SJCRH30 (cell line): ENCODE measurements around the genes RAB36, CHCHD10 and DDTL.

GRCh38 chr22:22968372-22968758, 80.7 kb downstream of the IGLL5 start:
- RAMPAGE, long total RNA: no peak

DNA sequence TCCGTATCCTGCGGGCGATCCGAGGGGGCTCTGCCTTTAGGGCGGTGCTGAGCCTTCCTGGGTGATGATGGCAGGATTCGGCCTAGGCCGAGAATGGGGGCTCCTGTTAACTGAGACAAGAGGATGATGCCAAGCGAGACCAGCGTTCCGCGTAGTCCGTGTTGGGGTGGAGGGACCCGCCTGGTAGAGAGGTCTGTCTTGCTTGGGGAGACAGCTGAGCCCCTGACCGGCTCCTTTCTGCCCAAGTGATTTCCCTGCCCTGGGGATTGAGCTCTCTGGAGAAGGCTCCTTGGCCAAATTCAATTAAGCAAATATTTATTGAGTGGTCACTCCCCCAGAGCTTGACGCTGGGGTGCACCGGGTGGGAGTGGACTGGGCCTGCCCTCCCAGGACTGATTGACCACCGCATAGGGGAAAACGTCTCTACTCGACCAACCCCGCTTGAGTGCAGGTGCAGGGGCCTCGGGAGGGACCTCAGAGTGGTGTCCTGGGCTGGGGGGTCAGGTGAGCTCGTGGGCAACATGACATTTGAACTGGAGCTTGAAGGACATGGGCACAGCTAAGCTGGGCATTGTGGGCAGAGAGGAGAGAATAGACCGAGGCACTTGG, 1.0 kb downstream of the GNAZ start:
- RAMPAGE, long total RNA: no peak

GRCh38 chr22:23144857-23146004, at the start of gene RAB36:
TSS of gene RAB36 (plus strand) at chr22:23145477.
- RAMPAGE, long total RNA: no peak

DNA sequence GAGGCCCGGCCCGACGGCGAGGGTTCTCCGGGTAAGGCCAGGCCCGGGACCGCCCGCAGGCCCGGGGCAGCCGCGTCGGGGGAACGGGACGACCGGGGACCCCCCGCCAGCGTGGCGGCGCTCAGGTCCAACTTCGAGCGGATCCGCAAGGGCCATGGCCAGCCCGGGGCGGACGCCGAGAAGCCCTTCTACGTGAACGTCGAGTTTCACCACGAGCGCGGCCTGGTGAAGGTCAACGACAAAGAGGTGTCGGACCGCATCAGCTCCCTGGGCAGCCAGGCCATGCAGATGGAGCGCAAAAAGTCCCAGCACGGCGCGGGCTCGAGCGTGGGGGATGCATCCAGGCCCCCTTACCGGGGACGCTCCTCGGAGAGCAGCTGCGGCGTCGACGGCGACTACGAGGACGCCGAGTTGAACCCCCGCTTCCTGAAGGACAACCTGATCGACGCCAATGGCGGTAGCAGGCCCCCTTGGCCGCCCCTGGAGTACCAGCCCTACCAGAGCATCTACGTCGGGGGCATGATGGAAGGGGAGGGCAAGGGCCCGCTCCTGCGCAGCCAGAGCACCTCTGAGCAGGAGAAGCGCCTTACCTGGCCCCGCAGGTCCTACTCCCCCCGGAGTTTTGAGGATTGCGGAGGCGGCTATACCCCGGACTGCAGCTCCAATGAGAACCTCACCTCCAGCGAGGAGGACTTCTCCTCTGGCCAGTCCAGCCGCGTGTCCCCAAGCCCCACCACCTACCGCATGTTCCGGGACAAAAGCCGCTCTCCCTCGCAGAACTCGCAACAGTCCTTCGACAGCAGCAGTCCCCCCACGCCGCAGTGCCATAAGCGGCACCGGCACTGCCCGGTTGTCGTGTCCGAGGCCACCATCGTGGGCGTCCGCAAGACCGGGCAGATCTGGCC, 1.2 kb downstream of the BCR start:
- RAMPAGE, long total RNA: no peak

GRCh38 chr22:23199133-23199644, 18.9 kb downstream of the BCR start:
- RAMPAGE, long total RNA: no peak

DNA sequence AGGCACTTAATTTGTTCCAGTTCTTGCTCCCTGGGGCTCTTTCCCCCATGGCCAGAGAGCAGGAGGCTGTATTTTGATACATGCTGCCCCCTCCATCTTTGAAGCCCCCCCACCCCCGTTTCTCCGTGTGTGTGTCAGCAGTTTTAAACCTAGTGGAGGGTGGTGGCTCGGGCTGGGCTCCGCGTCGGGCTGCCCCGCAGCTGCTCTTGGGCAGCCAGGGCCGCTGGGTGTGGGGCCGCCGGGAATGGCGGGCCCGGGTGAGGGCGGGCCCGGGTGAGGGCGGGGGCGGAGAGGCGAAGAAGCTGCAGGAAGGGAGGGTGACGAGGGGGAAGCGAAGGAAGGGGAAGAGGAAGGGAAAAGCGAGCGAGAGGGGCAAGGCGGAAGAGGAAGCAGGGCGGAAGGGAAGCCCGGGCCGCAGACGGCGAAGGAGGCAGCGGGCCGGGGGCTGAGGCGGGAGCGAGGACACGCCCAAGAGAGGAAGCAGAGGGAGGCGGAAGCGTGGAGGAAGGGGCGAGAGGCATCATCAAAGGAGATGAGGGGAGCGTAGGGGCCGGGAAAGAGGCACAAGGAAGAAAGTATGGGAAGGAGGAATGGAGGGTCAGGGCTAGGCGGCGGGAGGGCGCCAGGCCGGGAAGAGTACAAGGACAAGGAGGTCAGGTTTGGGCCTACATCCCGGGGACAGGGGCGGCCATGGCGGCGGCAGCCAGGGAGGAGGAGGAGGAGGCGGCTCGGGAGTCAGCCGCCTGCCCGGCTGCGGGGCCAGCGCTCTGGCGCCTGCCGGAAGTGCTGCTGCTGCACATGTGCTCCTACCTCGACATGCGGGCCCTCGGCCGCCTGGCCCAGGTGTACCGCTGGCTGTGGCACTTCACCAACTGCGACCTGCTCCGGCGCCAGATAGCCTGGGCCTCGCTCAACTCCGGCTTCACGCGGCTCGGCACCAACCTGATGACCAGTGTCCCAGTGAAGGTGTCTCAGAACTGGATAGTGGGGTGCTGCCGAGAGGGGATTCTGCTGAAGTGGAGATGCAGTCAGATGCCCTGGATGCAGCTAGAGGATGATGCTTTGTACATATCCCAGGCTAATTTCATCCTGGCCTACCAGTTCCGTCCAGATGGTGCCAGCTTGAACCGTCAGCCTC, 82.5 kb downstream of the BCR start:
- RAMPAGE, long total RNA: no peak

DNA sequence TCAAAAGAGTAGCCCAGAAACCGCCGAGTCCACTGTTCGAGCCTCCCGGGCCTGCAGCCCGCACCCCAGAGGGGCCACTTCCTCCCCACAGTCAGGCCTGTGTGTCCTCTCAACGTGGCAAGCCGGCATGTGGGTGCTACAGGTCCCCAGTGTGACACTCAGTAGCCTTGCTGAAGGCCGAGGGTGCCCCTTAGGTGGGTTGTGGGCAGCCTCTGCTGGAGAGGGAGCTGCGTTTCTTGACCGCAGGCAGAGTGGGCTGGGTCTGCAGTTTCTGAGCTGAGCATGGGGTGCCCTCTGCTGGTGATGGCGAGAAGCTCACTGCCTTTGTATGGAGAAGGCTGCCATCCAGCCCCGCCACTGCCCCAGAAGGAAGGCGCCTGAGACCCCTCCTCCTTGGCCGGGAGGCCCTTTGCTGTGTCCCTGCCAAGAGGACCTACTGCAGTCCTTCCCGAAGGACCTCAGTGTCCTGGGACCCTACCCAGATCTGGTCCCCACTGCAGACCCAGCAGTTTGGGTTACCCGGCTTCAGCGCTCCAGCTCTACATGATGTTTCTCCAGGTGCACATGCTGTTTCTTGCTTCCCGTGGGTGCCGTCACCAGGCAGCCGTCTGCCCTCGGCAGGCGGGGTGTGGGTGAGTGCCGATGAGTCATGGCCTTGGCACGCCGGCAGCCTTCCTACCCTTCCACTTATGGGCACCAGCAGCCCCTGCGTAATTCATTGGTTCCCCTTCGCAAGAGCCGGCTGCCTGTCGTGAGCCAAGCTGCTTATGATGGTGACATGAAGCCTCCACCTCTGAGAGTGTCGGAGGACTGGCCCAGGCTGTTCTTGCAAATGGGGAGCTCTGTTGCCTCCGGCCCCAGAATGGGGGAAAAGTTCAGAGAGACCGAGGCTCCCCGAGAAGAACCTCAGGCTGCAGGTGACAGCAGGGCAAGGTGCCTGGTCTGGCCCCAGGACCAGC, 101.7 kb downstream of the BCR start:
- RAMPAGE, long total RNA: no peak

- RAMPAGE, long total RNA: no peak
Observed at GRCh38 chr22:23284757-23285617, 104.7 kb downstream of the BCR start.

DNA sequence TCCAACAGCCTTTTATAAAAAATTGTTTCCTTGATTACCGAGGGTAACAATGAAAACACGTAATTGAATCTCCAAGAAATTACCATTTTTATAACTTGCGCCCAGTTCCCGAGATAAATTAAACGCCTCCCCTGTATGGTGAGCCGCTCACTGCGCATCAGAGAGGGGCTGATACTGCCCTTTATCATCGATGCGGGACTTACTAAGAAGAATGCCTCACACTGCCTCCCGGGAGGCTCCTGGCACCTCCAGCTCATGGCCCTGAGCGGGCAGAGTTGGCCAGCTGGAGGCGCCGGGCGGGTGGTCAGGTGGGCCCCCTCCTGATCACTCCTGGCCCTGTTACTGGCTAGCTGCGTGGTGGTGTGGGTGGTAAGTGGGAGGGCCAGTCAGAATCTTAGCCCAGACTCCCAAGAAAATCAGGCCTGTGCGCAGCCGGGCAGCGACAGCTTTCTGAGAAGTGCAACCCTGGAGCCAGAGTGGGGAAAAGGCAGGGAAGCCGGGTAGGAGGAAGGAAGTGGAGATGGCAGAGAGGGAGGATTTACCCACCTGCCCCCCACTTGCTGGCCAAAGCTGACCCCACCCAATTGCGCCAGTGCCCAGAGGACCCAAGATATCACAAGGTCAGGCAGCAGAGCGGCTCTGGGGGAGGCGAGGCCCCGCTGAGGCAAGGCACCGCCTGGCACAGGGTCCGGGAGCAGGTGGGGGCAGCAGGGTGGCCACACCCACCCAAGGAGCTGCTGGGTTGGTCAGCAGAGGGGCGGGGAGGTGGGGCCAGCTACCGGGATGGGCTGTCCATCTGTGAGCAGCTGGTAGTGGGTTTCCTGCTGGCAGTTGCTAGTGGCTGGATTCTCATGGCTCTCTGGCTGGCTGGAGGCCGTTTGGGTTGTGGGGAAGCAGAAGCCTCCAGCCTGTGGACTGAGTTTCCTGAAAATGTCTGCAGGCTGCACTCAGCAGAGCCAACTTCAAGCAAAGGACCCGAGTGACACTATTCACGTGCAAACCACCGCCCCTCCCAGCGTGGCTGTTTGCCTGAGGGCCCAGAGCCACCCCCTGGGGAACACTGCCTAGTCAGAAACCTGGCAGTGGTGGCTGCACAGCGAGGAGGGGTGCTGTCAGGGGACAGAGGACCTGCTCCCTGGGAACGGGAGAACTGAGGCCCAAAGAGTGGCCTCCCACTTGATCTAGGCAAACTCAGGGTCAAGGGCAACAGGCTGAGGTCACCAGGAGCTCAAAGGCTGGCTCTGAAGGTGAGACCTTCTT, 196.4 kb downstream of the IGLL1 start:
- RAMPAGE, long total RNA: no peak

DNA sequence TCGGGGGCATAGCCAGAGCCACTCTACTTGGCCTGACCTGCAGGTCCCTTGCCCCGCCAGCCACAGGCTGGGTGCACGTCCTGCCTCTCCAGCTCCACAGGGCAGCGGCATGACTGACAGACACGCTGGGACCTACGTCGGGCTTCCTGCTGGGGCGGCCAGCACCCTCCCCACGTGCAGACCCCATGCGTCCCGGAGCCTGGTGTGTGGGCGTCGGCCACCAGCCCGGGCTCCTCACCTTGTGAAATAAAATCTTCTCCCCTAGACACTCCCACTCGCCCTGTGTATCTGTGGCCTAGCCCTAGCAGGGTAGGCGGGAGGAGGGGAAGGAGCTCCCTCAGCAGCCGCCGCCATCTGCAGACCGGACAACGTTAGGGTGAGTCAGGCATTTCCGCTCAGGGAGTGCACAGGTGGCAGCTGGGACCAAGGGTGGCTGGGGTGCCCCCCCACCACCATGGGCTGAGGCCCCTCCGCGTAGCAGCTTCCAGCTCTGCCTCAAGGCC, 119.5 kb downstream of the IGLL1 start:
- RAMPAGE, long total RNA: no peak

GRCh38 chr22:23537311-23537783, 42.7 kb downstream of the IGLL1 start:
- RAMPAGE, long total RNA: no peak

- RAMPAGE, long total RNA: no peak
Observed at GRCh38 chr22:23538677-23539064, 41.4 kb downstream of the IGLL1 start.

DNA sequence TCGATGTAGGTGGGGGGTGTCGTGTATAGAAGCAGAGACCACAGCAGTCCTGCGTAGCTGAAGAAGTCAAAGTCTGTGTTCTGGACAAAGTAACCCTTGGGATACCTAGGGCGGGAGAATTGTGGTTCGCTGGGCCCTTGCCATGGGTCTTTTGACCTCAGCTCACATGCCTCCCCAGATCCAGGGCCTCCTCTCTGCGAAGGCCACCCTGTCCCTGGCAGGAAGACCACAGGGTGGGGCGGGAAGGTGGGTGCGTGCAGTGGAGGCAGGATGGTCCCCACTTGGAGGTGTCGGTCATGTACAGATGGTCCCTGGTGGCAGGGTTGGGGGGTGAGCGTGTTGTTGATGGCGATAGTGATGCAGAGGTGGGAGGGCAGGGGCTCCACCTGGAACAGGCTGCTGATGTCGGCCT, 23.4 kb downstream of the RGL4 start:
- RAMPAGE, long total RNA: no peak

DNA sequence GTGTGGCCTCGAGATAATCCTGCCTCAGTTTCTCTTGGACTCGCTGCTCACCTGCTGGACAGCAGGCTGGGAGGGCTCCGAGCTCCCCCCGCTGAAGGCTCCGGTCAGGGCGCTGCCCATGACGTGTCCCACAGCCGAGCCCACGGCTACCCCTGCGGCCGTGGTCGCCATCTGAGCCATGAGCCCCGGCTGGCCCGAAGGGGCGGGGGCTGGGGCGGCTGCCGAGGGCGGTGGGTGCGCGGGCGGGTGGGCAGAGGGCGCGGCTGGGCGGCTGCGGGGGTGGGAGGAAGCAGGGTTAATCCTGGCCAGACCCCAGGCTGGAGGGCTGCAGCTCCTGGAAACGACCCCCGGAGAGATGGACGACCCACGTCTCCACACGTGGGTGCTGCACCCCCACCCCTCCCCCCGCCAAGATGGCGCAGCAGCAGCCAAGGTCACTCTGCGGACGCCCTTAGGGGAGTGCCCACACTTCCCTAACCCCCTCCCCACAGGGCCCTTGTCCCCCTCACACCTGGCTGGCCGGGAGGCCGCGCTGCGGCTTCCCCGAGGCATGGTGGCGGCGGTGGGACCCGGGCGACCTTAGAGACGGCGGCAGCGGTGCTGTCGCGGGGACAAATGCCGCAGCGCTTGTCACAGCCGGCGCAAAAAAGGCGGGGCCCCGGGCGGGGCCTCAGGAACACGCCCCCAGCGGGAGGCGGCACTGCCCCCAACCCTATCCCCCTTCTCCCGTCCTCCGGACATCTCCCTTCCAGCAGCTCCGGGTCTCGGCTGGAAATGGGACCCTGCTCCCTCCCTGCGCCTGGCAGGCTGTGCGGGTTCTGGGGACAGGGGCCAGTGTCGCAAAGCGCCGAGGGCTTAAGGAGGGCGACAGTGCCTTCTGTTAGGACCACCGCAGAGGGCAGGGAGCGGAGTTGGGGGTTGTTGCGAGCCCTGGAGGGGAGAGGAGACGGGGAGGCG, at the start of gene CHCHD10:
CHCHD10 (minus strand) TSS at position 650 of the 957 bp plus-strand sequence.
- RAMPAGE, long total RNA: no peak

DNA sequence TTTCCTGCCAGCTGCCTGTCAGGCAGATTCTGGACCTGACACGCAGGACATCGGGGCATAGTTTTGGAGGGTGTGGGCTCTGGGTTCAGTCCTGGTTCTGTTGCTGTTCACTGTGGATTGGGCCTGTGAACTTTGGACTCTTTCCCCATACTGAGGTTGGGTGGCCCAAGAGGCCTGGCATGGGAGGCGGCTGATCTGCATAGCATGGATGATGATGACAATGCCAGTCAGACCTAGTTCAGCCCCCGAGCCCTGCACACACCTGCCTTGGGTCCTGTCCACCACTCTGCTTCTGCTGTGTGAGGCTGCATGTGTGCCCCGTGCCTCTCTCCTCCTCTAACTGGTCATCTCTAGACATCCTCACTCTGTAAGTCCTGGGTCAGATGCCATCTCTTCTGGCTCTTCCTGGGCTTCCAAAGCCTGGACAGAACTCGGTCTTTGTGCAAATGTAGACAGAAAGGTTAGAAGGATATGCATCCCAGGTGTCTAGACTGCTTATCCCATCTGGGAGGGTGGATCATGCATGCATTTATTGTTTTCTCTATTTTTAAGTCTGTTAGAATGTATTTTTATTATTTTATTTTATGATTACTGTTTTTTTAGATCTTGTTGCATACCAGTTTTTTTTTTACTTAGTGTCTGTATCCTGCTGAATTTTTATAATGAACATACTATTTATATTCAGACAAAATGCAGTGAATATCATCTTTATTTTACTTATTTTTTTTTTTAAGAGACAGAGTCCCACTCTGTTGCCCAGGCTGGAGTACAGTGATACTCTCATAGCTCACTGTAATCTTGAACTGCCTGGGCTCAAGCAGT, 16.9 kb downstream of the SMARCB1 start:
- RAMPAGE, long total RNA: no peak

- RAMPAGE, long total RNA: no peak
Observed at GRCh38 chr22:23844236-23844877, 5.6 kb upstream of the DERL3 start.

GRCh38 chr22:23966727-23967136, at the start of gene DDTL:
TSS of gene DDTL (plus strand) at chr22:23966888.
- RAMPAGE, long total RNA: no peak

DNA sequence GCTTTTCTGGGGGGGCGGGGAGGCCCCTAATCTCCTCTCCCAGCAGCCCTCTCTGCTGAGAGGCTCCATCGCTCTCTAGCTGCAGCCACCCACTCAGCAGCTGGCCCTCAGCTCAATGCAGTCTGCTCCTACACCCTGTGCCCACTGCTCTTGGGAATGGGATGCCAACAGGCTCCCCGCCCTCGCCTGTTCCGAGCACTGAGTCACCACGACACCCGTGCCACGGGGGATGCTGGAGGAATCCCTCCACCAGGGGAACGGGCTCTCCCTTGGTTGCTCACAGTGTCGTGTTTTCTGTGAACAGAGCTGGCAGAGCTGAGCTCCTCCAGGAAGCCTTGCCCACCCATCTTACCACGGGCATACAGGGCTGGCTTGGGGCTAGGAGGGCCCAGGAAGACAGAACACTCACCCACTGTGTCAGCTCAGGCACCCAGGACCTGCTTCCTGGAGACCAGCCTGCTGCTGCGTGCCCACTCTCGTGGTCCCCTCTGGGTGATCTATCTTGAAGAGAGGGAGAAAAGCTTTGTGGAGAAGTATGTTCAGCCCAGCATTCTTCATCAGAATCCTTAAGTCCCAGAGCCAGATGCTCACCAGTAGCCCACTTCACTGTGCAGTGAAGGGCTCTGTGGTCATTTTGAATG, 23.3 kb upstream of the SUSD2 start:
- RAMPAGE, long total RNA: no peak

DNA sequence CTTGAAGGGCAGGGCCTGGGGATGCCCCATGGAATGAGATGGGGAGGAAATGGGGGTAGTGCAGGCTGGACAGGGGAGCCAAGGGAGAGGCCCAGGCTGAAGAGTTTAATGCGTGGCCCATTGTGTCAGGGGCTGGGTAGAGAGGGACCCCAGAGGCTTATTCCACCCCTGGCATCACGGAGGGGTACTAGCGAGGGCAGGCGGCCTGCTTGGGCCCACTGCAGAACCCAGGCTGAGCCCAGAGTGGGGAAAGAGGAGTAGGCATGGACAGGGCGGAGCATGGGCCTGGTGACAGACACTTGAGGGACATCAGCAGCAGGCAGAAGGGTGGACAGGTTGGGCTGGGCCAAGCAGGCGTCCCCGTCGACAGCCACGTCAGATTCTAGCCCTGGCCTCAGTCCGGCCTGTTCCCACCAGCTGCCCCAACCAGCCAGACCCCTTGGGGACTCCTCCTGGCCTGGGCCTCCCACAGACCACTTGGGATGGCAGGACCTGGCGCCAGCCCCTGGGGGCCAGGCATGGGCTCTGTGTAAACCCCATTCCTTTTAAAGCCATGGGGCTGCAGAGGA, 4.8 kb upstream of the SUSD2 start:
- RAMPAGE, long total RNA: no peak

GRCh38 chr22:24397849-24398126, 29.6 kb upstream of the ADORA2A start:
- RAMPAGE, long total RNA: no peak